SUDHL5 (cell line): Measurements from ENCODE around the gene ZBTB1.

- PRO-cap = no peak
Observed at GRCh38 chr14:61451464-61451899, 130.1 kb downstream of the PRKCH start.

- PRO-cap = unidirectional peak, plus-strand start at chr14:61473416
Observed at GRCh38 chr14:61472804-61473674, 151.7 kb downstream of the PRKCH start.

DNA sequence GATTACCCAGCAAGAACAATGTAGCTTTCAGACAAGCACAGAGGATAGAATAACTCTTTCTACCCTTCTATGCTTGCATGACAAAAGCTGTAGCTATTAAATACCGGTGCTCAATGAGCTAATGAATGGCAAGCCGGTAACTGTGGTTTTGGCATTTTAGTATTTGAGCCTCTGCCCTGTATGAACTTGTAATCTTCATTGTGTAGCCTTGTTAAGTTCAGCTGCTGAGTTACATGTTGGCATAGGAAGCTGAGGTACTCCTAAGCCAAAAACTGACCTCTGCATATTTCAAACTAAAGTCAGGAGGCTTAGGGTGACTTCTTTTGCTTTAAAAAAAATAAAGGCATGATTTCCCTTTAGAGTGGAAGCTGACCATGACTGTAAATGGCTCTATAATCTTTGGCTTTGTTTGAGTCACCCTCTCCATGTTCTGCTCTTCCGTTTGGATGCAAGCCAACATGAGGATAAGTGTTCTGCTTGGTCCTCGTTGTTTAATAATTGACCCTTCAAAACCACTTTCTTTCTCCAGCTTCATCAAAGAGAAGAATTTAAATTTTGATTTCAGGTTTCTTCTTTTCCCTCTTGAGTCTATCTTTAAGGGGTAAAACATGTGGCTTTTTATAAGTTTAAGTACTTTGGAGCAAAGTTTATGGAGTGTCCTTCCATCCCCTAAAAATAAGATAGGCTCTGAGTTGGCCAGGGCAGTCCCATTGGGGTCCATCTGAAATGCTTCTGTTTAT lies 170.8 kb upstream of the HIF1A start:
- PRO-cap = no peak

DNA sequence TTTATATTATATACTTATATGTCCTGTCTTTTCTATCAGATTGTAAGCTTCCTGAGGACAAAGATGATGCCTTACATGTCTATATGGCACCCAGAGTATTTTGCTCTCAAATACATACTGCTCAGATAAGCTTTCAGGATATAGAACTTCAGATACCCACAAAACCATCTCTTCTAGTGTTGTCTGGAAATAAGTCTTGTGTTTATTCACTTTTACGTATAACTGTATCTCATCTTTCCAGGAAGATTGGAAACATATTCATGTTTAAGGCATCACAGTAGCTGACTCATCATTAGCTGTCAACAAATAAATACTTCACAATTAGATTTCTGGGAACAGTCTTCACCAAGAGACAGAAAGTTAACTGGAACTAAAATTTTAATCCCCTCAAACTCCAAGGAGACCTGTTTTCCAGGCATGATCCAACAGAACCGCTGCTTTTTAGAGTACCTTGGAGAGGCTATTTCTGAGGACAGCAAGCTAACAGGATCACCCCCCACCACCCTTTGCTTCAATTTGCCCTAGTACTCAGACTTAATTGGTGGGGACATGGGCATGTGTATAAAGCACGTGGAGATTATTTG lies 129.4 kb upstream of the HIF1A start:
- PRO-cap = no peak

- PRO-cap = no peak
Observed at GRCh38 chr14:61601818-61602604, 93.3 kb upstream of the HIF1A start.

GRCh38 chr14:62183580-62184003 lies 371.1 kb downstream of the SYT16 start:
- PRO-cap = no peak

DNA sequence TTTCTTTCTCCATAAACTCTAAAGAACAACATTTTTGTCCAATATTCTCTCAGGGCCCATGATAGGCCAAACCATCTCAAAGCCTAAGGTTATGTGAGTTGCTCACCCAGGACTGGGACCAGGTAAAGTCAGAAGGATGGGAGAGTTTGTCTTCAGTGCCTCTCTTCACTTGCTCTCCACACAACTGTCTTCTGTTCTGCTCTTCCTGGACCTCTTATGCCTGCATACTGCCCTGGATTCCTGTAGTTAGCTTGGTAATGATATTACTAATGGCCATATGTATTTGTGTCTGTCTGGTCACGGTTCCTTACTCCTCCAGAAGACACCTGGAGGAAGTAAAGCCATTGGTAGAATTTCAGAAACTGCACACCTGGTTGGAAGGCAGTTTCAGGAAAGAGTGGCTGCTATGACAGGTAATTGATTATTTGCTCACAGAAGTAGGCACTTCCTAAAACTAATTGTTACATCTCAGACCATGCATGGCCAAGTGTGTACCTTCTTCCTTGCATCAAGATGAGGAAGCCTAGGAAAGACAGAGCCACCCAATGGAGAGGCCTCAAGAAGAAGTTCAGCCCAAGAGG lies 26.4 kb upstream of the RHOJ start:
- PRO-cap = no peak

GRCh38 chr14:63373743-63375024 lies 55.4 kb upstream of the GPHB5 start:
- PRO-cap = no peak

- PRO-cap = no peak
Observed at GRCh38 chr14:63471141-63471815, 71.9 kb downstream of the PPP2R5E start.

DNA sequence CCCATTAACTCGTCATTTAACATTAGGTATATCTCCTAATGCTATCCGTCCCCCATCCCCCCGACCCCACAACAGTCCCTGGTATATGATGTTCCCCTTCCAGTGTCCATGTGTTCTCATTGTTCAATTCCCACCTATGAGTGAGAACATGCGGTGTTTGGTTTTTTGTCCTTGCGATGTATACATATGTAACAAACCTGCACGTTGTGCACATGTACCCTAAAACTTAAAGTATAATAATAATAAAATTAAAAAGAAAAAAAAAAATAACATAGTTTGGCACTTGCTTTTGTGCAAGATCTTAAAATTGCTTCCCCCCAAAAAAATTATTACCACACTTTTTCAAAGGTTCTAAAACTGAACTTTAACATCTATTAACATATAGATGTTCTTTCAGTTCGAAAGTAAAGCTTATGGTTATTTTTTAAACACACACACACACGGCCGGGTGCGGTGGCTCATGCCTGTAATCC lies 11.9 kb downstream of the PPP2R5E start:
- PRO-cap = no peak

DNA sequence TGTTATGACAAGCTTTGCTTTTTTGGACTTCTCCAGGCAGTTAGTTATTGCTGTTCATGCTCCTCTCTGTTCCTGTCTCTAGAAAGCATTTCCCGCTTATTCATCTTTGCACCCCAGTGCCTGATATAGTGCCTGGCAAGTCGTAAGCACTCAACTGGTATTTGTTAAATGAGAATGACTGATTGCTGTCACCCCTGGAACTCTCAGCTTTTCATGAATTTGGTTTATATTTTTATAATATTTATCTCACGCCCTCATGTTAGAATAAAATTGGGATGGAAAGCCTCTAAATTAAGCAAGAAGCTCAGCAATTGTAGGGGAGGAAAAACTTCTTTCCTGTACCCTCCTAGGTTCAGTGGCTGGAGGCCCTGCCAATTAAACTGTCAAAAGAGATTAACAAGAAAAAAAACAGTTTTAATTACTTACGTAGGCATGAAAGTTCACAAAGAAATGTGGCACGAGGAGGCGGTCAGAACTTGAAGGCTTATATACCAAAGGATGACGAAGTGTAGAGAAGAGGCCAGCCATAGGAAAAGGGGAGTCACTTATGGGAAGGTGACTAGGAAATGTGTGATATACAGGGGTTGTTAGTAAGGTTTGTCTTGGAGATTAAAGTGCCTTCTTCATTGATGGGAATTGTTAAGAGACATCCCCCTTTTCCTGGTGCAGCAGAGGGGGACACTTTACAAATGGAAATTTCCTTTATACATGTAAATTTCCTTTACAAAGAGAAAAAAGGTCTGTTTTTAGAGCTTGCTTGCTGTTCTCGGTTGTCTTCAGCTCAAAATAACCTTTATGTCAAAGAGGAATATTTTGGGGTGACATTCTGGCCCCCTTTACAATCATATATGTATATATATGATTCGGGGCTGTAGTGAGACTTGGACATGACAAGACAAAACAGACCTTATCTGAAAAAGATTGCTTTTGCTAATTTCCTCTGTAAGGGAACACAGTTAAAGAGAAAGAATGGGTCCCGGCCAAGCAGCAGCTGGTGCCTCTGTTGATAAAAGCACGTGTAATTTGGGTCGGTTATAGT lies 38.3 kb downstream of the SYNE2 start:
- PRO-cap = no peak

DNA sequence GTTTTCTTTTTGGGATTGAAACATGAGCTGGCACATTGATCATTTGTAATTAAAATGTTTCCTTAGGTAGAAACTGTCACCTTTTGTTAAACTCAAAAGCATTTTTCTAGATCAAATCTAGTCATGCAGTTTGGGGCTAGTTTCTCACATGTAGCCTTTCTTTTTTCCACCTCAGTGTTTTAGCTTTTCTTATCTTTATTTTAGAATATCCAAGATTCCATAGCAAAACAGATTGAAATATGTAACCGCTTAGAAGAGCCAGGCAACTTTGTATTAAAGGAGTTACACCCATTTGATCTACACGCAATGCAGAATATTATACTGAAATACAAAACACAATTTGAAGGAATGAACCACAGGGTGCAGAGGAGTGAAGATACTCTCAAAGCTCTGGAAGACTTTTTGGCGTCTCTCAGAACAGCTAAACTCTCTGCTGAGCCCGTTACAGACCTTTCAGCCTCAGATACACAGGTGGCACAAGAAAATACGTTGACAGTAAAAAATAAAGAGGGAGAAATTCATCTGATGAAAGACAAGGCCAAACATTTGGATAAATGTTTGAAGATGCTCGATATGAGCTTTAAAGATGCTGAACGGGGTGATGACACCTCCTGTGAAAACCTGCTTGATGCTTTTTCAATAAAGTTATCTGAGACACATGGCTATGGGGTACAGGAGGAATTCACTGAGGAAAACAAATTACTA lies 149.9 kb downstream of the SYNE2 start:
- PRO-cap = no peak

DNA sequence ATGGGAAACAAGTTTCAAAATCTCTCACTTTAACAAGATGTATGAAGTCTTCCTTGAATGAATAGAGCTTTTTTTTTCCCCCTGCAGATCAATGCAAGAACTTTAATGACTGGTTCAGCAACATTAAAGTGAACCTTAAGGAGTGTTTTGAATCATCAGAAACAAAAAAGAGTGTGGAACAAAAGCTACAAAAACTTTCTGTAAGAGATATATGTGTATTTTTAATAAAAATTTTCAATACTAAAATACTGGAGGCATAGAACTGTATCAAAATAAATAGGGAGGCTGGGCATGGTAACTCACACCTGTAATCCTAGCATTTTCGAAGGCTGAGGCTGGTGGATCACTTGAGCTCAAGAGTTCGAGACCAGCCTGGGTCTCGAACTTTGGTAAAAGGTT lies 169.9 kb downstream of the SYNE2 start:
- PRO-cap = no peak

- PRO-cap = no peak
Observed at GRCh38 chr14:64062609-64063066, 209.8 kb downstream of the SYNE2 start.

DNA sequence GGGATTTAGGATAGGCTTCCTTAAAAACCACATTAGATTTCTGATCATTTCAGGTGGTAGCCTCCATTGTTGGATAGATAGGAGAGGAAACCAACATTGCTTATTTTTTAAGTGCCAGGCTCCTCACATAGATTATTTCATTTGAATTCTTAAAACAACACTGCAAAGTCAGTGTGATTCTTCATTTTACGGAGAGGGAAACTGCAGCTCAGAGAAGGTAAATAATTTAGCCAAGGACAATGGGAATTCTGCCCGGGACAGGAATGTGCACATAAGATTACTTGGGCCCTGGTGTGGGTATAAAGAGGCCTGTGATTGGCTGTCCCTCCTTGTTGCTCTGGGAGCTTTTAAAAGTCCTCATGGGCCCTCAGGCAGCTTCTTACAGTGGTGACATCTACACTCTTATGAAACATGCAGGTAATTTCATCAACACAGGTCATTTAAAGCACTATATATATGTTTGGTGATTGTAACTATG lies 100.4 kb downstream of the ESR2 start:
- PRO-cap = no peak

- PRO-cap = bidirectional peak, plus-strand start at chr14:64504726, minus-strand start at chr14:64504587
Observed at GRCh38 chr14:64504498-64504933, at the start of gene ZBTB1. Gene ZBTB1, plus strand, starts transcription at chr14:64504770.

DNA sequence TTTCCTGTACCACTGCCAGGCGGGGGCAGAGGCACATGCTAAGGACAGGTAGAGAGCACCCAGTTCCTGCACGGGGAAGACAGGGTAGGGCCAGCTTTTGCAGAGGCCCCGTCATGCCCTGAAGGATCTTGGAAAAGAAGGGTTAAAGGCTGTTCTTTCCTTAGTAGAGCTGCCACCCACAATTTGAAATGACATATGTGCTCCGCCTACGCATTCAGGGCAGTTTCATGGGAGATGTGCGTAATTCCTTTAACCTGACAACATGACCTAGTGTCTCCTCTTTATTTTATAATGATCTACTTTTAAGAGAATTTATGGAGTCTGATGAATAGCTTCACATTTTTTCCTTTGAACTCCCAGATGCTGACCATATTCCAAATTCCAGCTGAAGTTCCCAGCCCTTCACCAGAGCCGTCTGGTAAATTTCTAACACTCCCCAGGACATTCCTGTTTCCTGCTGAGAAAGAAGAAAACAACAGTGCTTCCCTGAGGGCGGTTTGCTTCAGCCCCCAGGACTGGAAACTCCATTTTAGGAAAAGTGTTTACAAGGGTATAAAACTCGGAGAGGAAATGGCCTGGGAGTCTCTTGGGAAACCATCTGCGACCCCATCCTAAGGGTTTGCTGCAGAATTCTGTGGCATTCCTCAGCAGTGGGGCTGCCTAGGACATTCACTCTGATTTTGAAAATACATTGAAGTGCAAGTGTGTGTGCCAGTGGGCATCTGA lies 58.8 kb upstream of the PLEKHG3 start:
- PRO-cap = no peak

DNA sequence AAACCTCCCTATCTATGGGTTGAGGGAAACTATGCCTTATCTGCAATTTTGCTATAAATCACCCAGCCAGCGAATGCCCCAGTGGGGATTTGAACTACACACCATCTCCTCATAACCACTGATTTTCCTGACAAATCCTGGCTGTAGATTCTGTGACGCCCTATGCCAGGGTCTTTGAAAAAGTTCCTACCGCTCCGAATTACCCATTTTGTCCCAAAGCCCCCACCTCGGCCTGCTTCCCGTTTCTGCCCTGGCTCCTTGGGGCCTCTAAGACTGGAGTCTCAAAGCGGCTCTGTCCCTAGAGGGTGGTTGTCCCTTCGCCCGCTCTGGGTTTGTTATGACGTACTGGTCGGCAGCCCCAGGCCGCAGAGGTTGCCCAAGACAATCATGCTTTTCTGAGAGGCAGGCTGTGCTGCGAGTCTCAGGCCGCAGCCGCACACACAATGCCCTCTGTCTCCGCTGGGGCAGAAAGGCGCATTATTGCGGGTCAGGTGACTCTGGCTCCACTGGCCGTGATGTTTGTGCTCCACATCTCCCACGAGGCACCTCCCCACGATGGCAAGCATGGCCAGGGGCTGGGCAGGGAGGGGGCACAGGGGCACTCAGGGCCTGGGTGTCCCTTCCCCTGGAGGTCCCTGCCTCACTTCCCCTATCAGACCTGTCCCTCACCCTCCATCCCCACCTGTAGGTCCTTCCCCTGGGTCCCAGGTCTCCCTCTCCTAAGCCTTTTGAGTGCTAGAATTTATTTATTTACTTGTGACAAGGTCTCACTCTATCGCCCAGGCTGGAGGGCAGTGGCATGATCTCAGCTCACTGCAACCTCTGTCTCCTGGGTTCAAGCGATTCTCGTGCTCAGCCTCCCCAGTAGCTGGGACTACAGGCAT lies 21.0 kb upstream of the PLEKHG3 start:
- PRO-cap = no peak

- PRO-cap = no peak
Observed at GRCh38 chr14:64736575-64737317, 32.5 kb downstream of the PLEKHG3 start.

- PRO-cap = no peak
Observed at GRCh38 chr14:64785202-64785570, 81.0 kb downstream of the PLEKHG3 start.